Left lung (tissue), 1 donor: Measurements from ENCODE around the genes INSR, PNPLA6 and PET100.

DNA sequence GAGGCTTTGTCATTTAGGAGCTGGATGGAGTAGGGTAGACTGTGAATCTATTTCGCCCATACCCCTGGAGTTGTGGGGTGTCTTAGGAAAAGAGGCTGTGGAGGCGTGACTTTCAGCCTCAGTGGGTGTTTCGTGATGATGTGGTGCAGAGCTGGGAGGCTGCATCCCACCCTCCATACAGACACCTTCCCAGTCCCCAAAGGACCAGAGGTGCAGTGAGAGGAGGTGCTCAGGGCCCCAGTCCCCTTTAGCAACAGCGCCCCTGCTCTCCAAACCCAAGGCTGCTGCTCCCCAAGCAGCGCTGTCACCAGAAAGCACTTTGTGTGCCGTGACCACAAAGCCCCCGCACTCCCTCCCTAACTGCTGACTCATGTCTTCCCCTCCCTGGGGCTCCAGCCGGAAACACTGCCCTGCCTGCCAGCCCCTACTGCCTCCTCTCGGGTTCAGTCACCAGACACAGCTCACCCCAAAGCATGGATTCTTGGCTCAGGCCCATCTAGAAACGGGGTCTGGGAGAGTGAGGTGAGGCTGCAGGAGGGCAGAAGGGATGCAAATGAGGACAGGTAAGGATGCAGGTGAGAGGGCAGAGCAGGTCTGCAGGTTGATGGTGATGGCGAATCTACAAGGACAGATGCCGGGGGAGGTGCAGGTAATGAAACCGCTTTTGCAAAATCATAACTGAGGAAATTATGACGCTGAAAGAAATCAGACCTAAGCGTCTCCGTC, 4.9 kb upstream of the TNFSF14 start:
- PRO-cap: no peak

- PRO-cap: no peak
Observed at GRCh38 chr19:6706793-6707337, 13.6 kb downstream of the C3 start.

GRCh38 chr19:6707802-6708196, 12.7 kb downstream of the C3 start:
- PRO-cap: no peak

DNA sequence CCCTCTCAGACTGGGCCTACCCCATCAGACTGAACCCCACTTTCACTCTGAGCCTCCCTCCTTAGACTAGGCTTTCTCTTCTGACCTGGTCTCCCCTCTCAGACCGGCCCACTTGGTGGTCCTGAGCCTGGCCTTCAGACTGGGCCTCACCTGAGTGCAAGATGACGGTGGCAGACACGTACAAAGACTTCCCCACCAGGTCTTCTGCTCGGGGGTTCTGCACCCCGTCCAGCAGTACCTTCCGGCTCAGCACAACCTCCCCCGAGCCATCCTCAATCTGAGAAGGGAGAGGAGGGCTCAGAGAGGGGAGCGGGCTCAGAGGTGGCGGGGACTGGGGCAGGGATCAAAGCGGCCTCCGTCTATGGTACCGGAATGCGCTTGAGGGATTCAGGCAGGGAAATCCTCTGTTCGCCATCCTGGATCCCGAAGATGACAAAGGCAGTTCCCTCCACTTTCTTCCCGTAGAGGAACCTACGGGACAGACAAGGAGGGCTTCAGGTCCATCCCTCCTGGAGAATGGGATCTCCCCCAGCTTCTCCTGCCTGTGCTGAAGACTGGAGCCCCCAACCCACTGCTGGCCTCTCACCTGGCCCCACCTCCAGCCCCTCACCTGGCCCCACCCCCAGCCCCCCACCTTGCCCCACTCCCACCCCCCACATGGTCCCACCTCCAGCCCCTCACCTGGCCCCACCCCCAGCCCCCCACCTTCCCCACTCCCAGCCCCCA, 7.2 kb downstream of the C3 start:
- PRO-cap: no peak

GRCh38 chr19:6716906-6717614, 3.4 kb downstream of the C3 start:
- PRO-cap: no peak

DNA sequence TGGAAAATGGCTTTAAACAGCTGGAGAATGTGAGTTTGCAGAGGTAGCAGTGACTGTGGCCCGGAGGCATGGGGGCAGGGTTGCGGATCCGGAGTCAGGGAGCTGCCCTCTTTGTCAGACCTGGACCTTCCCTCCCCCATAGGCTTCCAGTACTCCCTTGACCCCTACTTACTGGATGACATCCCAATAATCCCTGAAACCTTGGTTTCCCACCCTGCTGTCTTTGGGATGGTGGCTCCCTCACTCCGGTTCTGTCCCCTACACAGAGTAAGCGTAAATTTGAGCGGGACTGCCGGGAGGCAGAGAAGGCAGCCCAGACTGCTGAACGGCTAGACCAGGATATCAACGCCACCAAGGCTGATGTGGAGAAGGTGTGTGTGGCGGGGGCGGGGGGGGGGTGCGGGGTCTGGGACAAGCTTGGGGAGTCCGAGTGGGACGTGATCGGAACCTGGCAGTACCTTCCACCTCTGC, 3.8 kb downstream of the TRIP10 start:
- PRO-cap: no peak

GRCh38 chr19:6996542-6996846, 24.7 kb downstream of the MBD3L2B start:
- PRO-cap: no peak

GRCh38 chr19:7159406-7160025, 90.0 kb downstream of the ZNF557 start:
- PRO-cap: unidirectional peak, minus-strand start at chr19:7159590; bidirectional peak, plus-strand start at chr19:7159803, minus-strand start at chr19:7159590

GRCh38 chr19:7293712-7294706, at the start of gene INSR:
TSS of gene INSR (minus strand) at chr19:7294414.
- PRO-cap: bidirectional peak, plus-strand start at chr19:7294582, minus-strand start at chr19:7294414

DNA sequence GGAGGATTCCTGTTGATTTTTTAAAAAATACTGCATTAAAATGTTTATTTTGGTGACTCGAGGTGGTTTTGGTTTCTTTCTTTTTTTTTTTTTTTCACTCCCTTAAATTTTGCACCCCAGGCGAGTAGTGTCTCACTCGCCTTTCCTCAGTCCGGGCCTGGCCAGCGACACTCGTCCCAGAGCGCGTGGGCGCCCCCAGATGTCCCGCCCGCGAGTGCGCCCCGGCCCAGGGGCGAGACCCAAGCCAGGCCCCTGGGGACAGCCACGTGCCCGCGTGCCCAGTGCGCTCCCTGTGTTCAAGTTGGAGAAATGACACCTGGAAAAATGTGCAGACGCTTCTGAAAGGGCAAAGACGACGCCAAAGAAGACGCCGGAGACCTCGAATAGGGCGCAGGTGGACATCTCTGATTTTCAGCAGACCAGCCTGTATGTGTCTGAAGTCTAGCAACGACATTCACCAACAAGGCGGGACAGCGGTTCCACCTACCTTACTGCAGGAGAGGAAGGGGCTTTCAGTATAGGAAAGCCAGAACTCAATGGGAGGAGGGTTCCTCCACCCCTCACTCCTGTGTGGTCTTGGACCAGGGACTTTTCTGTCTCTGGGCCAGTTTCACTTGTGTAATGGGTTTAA, 608 bp upstream of the INSR start:
- PRO-cap: no peak

- PRO-cap: unidirectional peak, plus-strand start at chr19:7480578
Observed at GRCh38 chr19:7479931-7481204, 8.5 kb downstream of the PEX11G start.

GRCh38 chr19:7494235-7495102, 2.9 kb upstream of the TEX45 start:
- PRO-cap: bidirectional peak, plus-strand start at chr19:7494526, minus-strand start at chr19:7494497

- PRO-cap: unidirectional peak, plus-strand start at chr19:7508121
Observed at GRCh38 chr19:7507910-7508320, 8.0 kb upstream of the ZNF358 start.

DNA sequence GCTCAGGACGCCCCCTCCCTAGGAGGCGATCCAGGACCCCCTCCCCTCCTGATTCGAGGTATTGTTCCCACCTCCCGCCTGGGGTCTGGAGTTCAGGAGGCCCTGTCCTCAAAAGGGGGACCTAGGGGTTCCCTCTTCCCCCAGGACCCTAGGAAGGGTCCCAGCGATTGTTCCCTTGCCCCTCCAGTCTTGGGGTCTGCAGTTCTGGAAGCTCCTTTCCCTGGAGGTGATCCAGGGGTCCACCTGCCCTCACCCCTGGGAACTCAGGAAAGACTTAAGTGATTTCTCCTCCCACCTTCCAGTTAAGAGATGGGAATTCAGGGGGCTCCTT, 610 bp downstream of the ZNF358 start:
- PRO-cap: no peak

- PRO-cap: bidirectional peak, plus-strand start at chr19:7535132, minus-strand start at chr19:7534972; bidirectional peak, plus-strand start at chr19:7535739, minus-strand start at chr19:7535576
Observed at GRCh38 chr19:7534994-7536082, at the start of gene PNPLA6. TSS of gene PNPLA6 (plus strand) at chr19:7535717.

DNA sequence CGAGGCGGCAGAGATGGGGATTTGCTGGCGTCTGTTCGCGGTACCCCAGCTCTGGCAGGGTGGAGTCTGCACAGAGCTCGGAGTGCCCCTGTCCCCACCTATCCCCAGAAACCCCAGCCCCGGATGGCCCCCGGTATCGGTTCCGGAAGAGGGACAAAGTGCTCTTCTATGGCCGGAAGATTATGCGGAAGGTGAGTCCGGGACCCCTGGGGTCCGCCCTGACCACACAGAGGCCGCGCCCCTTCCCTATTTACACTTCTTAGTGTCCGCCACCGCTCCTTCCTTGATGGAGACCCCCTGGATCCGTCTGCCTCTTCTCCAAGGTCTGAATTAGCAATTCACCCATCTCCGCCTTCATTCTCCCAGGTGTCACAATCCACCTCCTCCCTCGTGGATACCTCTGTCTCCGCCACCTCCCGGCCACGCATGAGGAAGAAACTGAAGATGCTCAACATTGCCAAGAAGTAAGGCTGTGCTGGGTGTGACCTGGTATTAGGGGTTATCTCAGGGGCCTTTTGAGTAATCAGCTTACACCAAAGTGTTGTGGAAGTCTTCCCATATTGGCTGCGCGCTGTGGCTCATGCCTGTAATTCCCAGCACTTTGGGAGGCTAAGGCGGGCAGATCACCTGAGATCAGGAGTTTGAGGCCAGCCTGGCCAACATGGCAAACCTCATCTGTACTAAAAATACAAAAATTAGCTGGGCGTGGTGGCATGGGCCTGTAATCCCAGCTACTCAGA, 736 bp downstream of the PNPLA6 start:
- PRO-cap: bidirectional peak, plus-strand start at position 381 of the sequence, minus-strand start at position 84 of the sequence

DNA sequence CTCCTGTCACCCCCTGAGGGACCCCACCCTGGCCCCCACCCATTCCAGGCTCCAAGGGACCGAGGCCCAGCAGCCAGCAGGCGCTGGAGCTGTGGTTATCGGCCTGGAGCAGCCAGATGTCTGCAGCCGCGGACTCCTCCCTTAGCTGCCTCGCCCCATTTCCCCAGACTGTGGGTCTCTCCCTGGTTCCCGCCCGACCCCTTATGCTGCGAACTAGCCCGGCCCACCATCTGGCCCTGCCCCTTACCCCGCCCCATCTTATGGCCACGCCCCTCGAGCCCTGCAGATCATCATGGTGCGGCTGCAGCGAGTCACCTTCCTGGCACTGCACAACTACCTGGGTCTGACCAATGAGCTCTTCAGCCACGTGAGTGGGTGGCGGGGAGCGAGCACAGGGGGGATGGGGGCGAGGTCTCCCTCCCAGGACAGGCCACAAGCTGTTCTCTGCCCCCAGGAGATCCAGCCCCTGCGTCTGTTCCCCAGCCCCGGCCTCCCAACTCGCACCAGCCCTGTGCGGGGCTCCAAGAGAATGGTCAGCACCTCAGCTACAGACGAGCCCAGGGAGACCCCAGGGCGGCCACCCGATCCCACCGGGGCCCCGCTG, 5.7 kb downstream of the PNPLA6 start:
- PRO-cap: no peak

- PRO-cap: no peak
Observed at GRCh38 chr19:7550893-7551975, 15.7 kb downstream of the PNPLA6 start.

DNA sequence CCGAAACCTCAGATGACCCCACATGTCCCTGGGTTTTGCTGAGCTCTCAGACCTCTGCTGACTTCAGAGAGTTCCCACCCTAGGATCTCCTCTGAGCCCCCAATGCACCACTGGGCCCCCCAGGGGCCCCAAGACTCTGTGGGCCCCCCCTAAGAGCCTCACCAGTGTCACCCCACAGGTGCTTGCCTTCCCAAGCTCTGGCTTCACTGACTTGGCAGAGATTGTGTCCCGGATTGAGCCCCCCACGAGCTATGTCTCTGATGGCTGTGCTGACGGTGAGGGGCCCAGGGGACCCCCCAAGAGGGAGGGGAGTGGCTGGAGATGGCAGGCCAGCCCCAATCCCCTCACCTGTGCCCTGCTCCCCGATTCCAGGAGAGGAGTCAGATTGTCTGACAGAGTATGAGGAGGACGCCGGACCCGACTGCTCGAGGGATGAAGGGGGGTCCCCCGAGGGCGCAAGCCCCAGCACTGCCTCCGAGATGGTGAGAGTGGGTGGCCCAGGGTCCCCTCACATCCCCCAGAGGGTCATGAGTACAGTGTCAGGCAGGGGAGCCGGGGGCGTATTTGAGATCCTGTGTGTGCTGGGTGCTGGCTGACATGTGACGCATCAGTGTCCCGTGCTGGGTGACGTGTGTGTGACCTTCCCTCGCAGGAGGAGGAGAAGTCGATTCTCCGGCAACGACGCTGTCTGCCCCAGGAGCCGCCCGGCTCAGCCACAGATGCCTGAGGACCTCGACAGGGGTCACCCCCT, 25.5 kb downstream of the PNPLA6 start:
- PRO-cap: no peak

GRCh38 chr19:7629361-7630247, at the start of gene PET100:
TSS of gene PET100 (plus strand) at chr19:7629793.
- PRO-cap: bidirectional peak, plus-strand start at chr19:7629815, minus-strand start at chr19:7629545; unidirectional peak, plus-strand start at chr19:7630206